Transverse colon (tissue), 4 donors: Measurements from ENCODE around the genes ARAP2, DTHD1 and C4orf19.

GRCh38 chr4:36067351-36068094, 176.8 kb downstream of the ARAP2 start:
- PRO-cap = no peak
- RAMPAGE, long total RNA, 4 experiments = start-site peak on the minus strand in 2 of 4 experiments, at chr4:36067456-36068371 at its widest, 7 to 9 reads per replicate

DNA sequence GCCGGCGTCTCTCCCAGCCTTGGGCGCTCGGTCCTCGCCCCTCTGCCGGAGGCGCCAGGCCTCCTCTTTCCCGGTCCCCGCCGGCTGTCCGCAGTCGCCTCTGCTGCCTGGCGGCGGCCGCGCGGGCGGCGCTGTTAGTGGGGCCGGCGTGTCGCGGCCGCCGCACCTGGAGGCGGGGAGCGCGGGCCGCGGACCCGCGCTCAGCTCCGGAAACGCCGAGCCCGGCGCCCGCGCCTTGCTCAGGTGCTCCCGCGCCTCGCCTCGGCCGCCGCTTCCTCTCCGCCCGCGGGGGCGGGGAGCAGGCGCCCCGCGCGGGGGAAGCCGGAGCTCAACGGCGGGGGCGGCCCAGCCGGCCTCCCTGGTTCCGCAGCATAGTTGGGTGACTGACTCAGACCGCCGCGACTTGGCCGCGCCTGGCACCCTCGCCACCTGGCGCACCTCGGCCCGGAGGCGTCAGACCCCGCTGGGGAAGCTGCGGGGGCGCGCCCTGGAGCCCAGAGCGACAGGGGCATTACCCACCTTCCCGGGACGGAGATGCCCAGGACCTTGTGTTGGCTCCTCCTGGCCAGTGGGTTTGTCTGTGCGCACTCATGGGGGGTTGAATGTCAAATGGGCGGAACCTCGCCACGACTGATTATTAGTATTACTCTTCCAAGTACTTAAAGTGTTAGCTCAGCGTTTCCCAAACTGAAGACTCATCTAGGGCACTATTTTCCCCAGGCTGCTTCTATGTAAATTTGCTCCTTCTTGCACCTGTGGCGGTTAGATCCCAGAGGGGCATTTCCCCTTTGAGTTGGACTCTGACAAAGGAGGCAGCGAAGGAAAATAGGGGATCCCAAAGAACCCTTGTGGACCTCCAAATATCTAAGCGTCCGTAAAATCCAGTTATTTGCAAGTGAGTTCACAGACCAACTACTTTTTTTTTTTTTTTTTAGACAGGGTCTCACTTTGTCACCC, at the start of gene ARAP2:
ARAP2 (minus strand) TSS at position 278 of the 957 bp plus-strand sequence.
- PRO-cap = bidirectional peak, plus-strand start at position 391 of the sequence, minus-strand start at position 278 of the sequence; unidirectional peak, minus-strand start at position 548 of the sequence; unidirectional peak, minus-strand start at position 632 of the sequence
- RAMPAGE, long total RNA, 4 experiments = start-site peak on the minus strand in 3 of 4 experiments, centred at positions 96 to 119 of the sequence, 27 to 104 reads per replicate

DNA sequence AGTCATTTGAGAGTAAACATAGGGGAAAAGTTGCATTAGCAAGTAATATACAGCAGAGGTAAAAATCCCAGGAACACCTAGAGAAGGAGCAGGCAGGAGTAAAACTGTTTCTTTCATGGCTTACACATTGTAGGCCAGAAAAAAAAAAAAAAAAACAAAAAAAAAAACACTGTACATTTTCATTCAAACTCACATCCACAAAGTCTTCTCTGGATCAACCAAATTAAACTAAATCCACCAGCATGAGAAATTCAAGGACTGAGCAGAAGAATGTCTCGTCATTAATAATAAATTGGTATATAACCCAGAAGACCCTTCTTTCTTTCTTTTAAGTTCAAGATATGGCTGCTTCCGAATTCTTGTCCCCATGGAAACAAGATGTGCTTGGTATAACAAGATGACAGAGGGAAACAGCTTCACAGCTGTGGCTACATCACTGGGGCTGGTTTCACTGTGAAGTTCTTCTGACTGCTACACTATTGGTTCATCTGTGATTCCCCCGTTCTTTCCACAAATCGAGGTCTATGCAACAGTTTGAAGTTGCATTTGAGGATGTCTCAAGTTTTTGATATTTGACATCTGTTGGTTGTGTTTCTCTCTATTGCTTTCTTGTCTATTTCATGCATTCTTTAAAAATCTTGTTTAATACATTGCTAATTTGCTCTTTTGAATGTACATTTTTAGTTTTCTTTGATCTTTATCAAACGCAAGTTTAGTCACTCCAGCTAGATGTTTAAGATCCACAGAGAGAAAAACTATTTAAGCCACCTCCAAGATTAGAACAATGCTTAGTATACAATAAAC, 12.3 kb upstream of the DTHD1 start:
- PRO-cap = no peak
- RAMPAGE, long total RNA, 4 experiments = no peak in any of the 4 experiments

DNA sequence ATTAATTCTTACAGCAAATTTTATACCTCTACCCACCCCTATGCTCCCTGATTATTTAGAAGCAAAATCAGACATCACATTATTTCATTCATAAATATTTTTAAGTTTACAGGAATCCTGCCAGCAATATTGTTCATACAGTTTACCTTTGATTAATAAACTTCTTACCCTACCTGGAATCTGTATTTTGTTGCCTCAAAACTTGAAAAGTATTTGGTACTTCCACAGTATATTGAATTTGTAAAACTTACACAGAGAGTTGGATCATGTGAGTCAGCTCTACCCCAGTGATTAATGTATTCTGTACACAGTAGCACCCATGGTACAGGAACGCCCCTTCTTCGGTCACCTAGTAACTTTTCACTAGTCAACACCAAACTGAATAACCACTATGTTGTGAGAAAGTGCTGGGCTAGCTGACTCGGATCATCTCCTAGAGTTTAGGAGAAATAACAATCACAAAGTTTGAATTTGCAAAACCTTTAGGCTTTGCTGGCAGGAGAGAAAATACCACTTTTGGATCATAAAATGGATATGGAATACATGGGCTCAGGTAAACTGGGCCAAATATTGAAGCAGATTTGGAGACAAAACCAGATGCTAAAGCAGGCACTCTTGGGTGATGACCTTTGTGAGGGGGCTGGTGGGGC, at the start of gene DTHD1:
DTHD1 (plus strand) TSS at position 386 of the 650 bp plus-strand sequence.
- PRO-cap = unidirectional peak, plus-strand start at position 392 of the sequence
- RAMPAGE, long total RNA, 4 experiments = start-site peak on the plus strand in 2 of 4 experiments, centred at position 403 of the sequence, 5 to 26 reads per replicate

GRCh38 chr4:36286037-36286714, 4.8 kb downstream of the DTHD1 start:
- PRO-cap = no peak
- RAMPAGE, long total RNA, 4 experiments = no peak in any of the 4 experiments

DNA sequence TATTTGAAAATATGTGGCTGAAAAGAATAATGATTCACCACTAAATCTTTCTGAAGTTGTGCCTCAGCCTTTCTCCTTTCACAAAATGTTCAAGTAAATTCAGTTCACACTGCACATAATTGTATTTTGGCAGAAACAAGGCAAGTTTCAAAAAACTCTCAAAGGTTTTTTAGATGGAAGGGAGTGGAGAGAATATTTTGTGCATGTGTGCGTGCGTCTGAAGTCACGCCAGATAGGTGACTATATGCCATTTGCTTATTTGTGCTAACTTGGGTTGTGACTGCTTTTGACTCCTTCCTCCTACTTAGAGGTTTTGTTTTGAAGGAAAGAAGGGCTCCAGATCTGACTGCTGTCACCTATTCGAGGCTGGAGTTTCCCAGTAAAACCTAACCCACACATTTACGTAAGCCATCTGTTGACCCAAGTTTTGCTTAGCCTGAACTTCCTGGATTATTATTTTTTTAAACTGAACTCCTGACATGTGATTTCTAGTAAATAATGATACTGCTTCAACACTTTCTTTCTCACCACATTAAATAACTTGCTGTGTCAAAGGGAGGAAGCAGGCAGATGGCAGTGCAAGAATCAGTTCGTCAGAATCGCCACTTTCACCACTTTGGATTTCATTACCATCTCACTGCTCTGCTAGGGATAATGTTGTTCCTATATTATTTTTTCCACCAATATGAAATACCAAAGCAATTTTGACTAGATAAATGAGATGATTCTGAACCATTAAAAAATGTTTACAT, 41.5 kb downstream of the DTHD1 start:
- PRO-cap = no peak
- RAMPAGE, long total RNA, 4 experiments = no peak in any of the 4 experiments

GRCh38 chr4:36979603-36980030, 264.9 kb upstream of the NWD2 start:
- PRO-cap = bidirectional peak, plus-strand start at chr4:36979775, minus-strand start at chr4:36979724
- RAMPAGE, long total RNA, 4 experiments = start-site peak on the plus strand in 3 of 4 experiments, at chr4:36979788-36979857 at its widest, 29 to 84 reads per replicate

DNA sequence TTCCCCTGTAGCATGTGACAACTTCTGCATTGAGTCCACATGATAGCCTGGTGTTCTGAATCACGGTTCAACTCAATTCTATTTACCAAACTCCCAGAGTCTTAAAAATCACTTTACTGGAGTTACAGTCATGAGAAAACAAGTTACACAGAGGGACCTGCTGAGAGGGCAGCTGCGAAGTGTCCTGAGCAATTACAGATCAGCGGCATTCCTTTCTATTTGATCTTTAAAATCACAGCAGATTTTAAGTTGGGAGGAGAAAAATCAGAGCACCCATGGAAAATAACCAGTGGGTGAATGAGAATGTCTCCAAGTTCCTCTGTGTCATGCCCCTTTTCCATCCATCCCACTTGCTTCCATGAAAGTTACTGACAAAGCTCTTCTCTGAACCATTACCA, 46.4 kb upstream of the NWD2 start:
- PRO-cap = no peak
- RAMPAGE, long total RNA, 4 experiments = no peak in any of the 4 experiments

- PRO-cap = bidirectional peak, plus-strand start at chr4:37441942, minus-strand start at chr4:37441758
- RAMPAGE, long total RNA, 4 experiments = no peak in any of the 4 experiments
Measured at GRCh38 chr4:37441684-37442126, 12.0 kb upstream of the C4orf19 start.

- PRO-cap = bidirectional peak, plus-strand start at chr4:37453925, minus-strand start at chr4:37453826
- RAMPAGE, long total RNA, 4 experiments = no peak in any of the 4 experiments
Measured at GRCh38 chr4:37453725-37454193, at the start of gene C4orf19. Gene C4orf19 (plus strand): TSS chr4:37453925.

GRCh38 chr4:37561501-37561823, 107.7 kb downstream of the C4orf19 start:
- PRO-cap = no peak
- RAMPAGE, long total RNA, 4 experiments = no peak in any of the 4 experiments

GRCh38 chr4:37648034-37648698, 38.0 kb downstream of the RELL1 start:
- PRO-cap = no peak
- RAMPAGE, long total RNA, 4 experiments = no peak in any of the 4 experiments

- PRO-cap = no peak
- RAMPAGE, long total RNA, 4 experiments = no peak in any of the 4 experiments
Measured at GRCh38 chr4:37669486-37669985, 16.6 kb downstream of the RELL1 start.

- PRO-cap = bidirectional peak, plus-strand start at chr4:37977336, minus-strand start at chr4:37977301
- RAMPAGE, long total RNA, 4 experiments = start-site peak on the plus strand in 1 of 4 experiments, at chr4:37977434-37977519 at its widest, 25 reads per replicate
Measured at GRCh38 chr4:37976890-37977744, 16.9 kb downstream of the PTTG2 start.

DNA sequence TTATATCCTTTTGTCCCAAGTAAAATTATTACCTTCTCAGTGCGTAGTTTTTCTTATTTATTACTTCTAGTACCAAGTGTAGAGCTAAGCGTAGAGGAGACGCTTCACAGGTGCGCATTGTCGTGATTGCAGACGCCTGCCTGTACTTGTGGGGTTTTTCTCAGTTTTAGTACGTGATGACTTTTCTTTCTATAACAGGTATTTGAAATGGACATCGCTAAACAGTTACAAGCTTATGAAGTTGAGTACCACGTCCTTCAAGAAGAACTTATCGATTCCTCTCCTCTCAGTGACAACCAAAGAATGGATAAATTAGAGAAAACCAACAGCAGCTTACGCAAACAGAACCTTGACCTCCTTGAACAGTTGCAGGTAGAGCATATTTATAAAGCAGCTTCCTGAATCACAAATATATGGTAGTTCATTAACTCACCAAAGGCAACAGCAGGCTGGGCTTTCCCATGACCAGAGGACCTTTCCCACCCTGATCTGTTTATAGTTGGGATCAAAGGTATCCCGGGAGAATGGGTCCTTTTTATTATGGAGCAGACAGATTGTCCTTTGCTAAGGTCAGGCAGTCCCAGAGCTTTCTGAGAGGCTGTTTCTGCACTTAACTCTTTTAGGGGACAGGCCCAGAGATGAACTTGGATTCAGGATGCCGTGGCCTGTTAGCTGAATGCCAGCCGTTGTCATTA, 172.8 kb downstream of the PTTG2 start:
- PRO-cap = unidirectional peak, minus-strand start at position 360 of the sequence
- RAMPAGE, long total RNA, 4 experiments = no peak in any of the 4 experiments

- PRO-cap = no peak
- RAMPAGE, long total RNA, 4 experiments = no peak in any of the 4 experiments
Measured at GRCh38 chr4:38242809-38243773, 282.9 kb downstream of the PTTG2 start.

- PRO-cap = bidirectional peak, plus-strand start at chr4:38279982, minus-strand start at chr4:38279710
- RAMPAGE, long total RNA, 4 experiments = no peak in any of the 4 experiments
Measured at GRCh38 chr4:38279373-38280089, 319.3 kb downstream of the PTTG2 start.

- PRO-cap = bidirectional peak, plus-strand start at chr4:38313472, minus-strand start at chr4:38313299
- RAMPAGE, long total RNA, 4 experiments = no peak in any of the 4 experiments
Measured at GRCh38 chr4:38312959-38313617, 350.9 kb upstream of the KLF3 start.

GRCh38 chr4:38328201-38328706, 335.7 kb upstream of the KLF3 start:
- PRO-cap = no peak
- RAMPAGE, long total RNA, 4 experiments = no peak in any of the 4 experiments

DNA sequence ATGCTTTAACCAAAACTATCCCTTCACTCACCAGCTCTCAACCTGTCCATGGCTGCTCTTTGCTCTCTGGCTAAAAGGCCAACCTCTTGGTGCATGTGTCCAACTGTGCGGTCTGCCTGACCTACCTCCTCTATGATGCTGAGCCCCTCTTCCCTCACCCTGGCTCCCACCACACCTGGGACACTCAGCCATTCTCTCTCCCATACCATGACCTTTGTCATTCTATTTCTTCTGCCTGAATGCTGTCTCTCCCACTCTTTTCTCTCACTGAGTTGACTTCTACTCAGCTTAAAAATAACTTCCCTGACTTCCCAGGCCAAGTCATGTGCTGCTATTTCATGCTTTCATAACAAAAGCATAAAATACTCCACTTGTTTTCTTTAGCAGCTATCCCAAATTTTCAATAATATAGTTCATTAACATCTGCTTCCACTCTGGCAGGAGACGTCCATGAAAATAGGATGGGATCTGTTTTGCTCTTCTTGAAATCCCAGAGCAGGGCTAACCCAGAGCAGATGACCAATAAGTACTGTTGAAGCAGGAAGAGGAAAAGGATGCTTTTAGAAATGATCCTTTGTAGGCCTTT, 29.7 kb upstream of the KLF3 start:
- PRO-cap = no peak
- RAMPAGE, long total RNA, 4 experiments = no peak in any of the 4 experiments